Vermiform appendix (tissue), 1 donor: ENCODE data around the gene OPA1.

- PRO-cap = no peak
Observed at GRCh38 chr3:190521896-190522321, 8.0 kb downstream of the IL1RAP start.

DNA sequence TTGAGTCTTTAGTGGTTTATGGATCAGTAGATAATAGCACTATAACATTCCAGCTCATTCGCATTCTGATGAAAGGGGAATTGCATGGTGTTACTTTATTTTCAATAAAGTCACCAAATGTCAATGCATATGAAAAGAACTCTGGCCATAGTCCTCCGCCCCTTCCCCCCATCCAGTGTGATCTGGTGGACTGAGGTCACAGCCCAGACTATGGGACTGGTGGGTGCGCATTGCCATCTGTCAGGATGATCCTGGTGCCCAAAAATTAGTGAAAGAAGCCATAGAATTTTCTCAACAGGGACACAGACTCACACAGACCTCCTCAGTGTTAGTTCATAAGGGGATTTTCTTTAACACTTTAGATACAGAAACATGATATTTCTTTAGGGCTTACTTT, 33.2 kb downstream of the IL1RAP start:
- PRO-cap = no peak

GRCh38 chr3:190585650-190586292, 71.9 kb downstream of the IL1RAP start:
- PRO-cap = no peak

DNA sequence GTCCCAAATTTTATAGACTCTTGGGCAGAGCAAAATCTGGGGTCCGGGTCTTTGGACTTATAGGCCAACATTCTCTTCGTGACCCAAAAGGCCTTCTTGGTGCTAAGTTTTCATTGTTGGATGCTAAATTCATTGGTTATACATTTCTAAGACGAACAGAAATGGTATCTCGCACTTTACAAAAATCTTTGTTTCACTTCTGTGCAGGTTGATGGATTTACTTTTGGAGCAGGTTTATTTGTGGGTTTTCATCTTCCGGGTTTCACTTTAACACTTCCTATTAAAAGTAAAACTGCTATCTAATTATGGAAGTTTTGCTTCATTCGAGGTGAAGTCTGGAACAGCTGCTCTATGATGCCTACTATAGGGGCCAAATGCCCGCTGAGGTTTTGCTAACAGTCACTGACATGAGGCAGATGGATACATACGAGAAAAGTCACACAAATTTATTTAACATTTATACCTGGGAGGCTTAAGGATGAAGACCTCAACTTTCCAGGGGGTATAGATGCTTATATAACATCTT, 54.0 kb downstream of the OSTN start:
- PRO-cap = bidirectional peak, plus-strand start at position 322 of the sequence, minus-strand start at position 184 of the sequence

GRCh38 chr3:191263208-191263702, 64.2 kb downstream of the OSTN start:
- PRO-cap = unidirectional peak, plus-strand start at chr3:191263607

DNA sequence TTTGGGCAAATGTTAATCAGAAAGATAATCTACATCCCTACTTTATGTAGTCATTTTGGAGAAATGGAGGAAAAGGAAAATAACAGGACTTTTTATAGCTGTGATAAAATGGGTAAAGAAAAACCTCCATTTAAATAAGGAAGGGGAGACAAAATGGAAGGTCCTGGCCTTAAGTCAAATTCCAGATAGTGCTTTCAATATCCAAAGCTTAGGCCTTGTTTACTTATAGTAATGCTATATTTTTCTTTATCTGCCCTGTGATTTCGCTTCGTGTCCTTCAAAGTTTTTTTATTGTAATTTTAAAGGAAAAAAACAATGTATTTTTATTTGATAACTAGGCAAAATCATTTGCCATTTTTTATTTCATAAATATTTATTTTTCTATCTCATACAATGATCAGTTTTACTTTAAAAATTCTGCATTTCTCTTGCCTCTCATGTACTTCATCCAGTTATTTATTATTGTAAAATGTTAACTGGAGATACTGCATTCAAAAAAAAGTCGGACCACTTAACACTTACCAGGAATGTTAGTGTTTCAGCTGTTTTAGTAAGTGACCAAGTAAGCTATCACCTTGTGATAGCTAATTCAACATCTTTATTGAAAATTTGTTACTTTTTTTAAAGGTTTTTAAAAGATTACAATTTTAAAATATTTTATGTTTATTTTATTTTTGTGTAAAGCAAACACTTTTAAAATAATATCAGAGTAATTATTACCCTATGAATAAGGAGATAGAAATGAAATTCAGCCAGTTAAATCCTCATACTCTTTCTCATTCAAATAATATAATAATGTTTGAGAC, 63.4 kb upstream of the UTS2B start:
- PRO-cap = no peak

- PRO-cap = no peak
Observed at GRCh38 chr3:192170089-192171338, 556.8 kb downstream of the FGF12 start.

DNA sequence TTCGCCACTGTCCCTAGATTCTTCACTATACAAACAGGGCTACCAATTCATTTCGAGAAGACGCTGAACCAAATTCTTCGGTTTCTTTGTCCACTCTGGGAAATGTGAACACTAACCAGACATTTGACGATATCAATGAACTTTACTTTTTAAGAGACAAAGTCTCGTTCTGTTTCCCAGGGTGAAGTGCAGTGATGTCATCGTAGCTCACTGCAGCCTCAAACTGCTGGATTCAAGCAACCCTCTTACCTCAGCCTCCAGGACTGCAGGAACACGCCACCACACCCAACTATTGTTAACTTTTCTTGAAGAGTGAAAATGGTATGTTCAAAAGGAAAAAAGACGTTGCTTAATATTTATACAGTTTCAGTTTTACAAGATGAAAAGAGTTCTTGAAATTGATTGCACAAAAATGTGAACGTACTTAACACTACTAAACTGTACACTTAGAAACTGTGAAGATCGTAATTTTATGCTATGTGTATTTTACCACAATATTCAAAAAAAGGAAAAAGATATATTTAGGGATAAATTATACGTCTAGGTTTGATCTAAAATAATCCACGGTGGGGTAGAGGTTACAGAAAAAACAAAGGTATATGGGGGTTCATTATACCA, 30.5 kb downstream of the MB21D2 start:
- PRO-cap = no peak

DNA sequence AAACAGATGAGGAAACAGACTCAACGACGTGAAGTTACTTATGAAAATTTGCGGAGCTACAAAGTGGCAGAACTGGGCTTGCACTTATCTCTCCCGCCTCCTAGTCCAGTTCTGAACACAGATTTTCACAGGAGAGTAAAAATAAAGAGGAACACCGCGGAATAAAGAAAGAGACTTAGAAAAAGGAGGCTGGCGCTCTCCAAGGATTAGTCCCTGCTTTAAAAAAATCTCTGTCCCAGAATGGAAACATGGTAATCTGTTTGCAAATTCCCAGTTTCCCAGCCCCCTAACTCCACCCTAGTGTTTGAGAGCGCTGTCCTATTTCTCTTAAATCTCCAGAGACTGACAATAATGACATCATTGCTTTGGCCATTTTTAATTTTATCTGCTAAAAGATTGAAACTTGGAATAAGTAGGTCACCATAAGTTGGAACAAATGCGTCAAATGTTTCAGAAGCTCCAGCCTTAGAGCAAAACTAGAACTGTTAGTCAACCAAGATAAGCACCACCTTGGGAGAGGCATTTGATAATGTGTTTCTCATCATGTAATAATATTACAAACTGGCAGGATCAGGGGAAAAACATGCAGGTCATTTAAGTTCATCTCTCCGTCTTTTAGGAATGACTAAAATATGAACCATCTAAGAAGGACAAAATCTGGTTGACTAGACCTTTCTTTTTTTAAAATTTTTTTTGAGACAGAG, 25.7 kb upstream of the MB21D2 start:
- PRO-cap = no peak

DNA sequence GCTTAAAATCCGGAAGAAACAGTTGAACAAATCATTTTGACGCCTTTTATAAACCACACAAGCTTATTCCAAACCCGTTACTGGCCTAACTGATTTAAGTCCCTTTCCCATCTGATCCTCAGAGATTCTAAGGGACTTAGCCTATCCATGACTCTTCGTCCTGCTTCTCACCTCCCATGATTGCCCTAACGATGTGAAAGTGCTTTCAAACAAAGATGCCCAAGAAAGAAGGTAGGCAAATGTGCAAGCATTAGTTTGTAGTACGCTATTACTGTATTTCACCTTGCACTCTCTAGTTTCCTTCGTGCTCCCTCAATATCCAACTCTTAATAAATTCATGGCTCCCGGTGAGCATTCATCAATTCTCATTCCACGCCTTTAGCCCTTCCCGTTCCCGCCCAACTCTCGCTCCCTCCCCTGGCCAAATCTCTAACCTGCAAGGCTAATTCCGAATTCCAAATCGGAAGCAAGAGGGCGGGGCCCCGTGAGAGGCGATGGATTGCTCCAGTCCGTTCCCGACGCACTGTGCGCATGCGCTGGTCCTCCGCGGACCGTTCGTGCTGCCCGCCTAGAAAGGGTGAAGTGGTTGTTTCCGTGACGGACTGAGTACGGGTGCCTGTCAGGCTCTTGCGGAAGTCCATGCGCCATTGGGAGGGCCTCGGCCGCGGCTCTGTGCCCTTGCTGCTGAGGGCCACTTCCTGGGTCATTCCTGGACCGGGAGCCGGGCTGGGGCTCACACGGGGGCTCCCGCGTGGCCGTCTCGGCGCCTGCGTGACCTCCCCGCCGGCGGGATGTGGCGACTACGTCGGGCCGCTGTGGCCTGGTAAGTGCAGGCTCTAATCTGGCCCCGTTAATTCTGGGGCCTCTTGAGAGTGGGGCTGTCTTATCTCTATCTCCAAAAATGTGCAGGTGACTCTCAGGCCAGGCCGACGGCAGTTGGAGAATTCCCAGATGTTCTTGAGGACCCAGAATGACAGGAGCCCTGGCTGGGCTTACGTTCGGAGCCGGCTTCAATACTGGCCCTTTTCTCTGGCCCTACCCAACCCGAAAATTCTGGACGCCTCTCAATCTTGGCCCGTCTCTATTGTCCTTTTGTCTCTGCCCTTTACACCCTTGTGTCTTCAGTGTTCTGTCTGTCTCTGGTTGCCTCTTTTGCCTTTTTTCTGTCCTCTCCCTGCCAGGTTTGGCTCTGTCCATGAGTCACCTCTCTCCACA, at the start of gene OPA1:
TSS of gene OPA1 (plus strand) at position 622 of the 1,215 bp plus-strand sequence.
- PRO-cap = bidirectional peak, plus-strand start at position 706 of the sequence, minus-strand start at position 525 of the sequence

DNA sequence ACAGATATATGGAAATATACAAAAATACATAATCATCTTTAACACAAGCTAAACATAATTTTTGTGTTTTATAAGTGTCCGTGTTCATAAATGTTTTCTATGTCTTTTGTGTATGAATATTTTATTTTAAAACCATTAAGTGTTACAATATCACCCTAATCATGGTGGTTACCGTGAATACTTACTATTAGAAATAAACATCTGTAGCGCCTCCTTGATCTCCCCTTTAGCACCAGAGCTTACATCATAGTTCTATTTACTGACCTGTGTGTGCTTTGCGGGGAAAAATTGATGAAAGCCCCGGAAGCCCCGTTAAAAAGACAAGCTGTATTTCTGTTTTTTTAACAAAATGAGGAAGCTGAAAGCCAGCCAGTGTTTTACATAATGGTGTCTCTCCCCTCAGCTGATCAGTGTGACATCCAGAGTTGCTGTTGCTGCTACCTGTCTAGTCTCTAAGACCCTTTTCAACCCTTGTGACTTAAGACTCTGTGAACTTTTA, 100.7 kb downstream of the OPA1 start:
- PRO-cap = no peak

- PRO-cap = unidirectional peak, minus-strand start at chr3:193829955
Observed at GRCh38 chr3:193829699-193830267, 236.8 kb downstream of the OPA1 start.

GRCh38 chr3:193831248-193831927, 238.4 kb downstream of the OPA1 start:
- PRO-cap = no peak

- PRO-cap = no peak
Observed at GRCh38 chr3:193982129-193982696, 153.7 kb upstream of the HES1 start.

- PRO-cap = no peak
Observed at GRCh38 chr3:194101514-194101911, 34.4 kb upstream of the HES1 start.

- PRO-cap = no peak
Observed at GRCh38 chr3:194126558-194126895, 9.4 kb upstream of the HES1 start.

- PRO-cap = no peak
Observed at GRCh38 chr3:194160707-194161713, 25.1 kb downstream of the HES1 start.

DNA sequence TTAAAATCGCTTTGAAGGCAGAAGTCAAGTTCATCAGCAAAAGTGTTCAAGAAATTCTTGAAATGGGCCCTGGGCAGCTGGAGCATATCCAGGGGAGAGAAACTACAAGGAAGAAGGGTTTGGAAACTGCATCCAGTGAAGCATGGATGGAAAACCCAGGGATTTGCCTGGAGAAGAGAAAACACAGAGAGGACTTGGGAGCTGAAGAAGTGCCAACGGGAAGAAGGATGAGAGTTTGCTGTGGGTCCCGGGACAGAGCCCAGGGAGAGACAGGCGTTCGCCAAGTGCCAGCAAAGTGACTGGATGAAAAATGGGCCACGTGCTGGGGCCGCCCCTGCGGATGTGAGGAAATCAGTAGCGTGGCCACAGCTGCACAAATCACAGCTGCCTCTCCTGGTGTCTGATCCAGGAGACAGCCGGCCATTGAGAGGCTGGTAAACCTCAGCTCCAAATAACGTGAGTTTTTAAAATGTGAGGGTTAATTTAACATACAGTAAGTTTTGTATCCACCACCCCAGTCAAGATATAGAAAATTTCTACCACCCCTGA, 70.4 kb downstream of the HES1 start:
- PRO-cap = no peak

DNA sequence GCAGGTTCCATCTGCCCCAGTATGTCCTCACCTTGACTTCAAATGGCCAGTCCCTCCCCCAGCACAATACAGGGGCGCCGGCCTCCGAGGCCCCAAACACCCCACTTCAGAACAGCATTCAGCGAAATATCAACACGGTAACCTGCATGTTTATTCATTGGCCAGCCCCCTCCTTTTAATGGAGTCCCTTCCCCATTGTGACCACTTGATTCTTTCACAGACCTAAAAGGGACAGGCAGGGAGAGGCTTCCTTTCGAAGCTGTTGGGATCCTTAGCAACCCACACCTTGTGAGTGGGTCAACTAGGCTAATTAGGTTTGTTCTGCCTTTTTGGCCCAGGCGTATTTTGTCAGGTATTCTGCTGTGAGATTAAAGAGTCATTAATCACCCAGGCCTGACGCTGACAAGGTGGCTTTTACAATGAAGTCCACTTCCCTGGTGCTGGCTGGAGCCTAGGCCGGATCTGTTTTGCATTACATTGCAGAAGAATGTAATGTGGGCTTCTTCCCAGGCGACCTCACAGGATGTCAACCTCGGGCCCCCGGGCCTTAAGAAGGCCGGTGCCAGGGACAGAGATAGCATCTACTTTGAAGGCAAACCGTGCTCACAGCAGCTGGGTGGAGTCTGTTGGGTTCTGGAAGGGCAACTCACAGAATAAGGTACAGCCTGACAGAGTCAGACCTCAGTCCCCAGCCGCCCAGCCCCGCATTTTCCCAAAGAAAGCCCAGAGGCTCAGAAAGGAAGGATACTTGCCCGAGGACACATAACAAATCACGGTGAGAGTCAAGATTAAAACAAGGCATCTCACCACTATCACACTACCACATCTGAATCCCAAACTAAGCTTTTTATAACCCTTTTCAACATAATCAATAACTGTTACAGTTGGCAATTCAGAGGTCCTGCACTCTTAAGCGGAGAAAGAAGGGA, 76.9 kb downstream of the HES1 start:
- PRO-cap = no peak

GRCh38 chr3:194300109-194300794, 50.9 kb downstream of the CPN2 start:
- PRO-cap = no peak